REH cell (cell line): ENCODE results near the genes RNF180 and ADAMTS6.

DNA sequence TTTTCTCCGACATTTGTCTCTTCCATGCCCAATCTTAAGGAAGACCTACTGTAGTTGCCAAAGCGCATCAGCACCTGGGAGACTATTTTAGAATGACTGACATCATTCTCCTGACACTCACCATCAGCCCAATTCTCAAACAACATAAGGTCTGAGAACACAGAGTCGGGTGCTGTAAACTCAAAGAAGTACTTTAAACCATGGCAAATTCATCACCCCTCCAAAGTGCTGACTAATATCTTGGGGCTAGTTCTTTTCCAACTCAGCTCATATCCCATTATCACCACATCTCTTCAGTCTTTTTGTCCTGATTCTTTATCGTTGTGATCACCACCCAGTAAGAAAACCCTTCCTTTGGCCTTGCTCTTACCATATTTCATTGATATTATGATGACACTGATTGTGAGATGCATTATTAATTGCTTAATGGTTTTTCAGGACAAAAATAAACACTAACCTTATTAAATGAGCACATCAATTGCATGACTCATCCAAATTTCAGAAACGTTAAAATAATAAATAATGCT is 270.9 kb downstream of the PDE4D start:
- PRO-cap: no peak

GRCh38 chr5:59623151-59623983 is 270.2 kb downstream of the PDE4D start:
- PRO-cap: no peak

DNA sequence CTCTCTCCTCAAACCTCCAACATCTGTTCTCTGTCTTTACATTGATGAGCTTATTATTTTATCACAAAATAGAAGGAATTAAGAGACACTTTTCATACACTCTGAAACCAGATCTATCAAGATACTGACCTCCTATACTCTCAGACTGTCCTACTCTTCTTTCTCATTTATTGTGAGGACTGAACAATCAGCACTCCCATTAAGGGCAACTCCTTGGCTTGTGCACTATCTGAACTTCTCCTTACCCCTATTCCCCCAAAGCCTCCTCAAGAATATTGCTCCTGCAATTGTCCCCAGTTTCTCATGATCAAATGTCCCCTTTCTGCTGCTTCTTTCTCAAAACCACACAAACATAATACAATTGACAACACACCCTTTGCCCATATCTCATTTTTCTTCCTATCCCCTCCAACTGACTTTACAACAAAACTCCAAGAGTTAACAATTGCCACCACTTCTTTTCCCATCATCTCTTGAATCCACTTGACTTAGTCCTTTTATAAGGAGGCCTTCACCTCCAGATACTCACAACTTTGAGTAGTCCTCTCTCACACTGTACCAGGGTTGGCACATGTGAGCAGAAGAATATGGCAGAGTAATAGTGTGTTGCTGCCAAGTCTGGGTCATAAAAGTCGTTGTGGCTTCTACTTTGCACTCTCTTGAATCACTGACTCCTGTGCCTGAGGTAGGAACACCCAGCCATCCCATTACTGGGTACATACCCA is 145.8 kb downstream of the PDE4D start:
- PRO-cap: no peak

DNA sequence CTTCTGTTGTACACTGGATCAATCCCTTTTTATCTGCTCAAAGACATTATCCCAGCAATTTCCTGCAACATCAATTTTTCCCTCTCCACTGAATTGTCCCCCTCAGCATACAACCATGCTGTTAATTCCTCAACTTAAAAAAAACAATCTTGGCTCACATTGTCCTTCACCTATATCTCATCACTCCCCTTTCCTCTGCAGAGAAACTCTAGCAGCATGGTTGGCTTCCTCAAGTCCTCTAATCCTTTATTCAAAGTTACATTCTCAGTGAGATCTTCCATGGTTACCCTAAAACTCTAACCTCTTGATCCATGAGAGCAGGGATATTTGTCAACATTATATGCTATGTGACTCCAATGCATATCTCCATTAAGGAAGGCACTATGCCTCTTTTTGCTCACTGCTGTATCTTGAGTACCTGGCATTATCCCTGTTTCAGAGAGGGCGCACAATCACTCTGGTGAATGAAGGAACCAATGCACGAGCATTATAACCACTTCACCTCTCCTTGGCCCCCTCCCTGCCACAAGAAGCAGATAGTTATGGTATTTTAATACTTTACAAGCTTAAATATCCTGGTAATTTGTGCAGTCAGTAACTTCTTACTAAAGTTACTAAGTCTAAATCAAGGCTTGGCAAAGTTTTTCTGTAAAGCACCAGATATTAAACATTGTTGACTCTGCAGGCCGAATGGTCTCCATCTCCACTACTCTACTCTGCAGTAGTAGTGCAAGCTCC is 71.8 kb upstream of the PDE4D start:
- PRO-cap: no peak

DNA sequence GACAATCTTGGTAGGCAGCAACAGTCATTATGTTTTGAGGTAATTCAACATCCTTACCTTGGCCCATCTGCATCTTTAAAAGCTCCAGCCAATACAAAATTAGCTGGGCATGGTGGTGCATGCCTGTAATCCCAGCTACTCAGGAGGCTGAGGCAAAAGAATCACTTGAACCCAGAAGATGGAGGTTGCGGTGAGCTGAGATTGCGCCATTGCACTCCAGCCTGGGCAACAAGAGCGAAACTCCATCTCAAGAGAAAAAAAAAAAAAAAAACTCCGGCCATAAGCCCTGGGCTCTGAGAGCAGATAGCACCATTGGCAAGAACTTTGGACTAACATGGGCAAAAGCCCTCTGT is 65.2 kb downstream of the DEPDC1B start:
- PRO-cap: no peak

GRCh38 chr5:60907616-60908540 is 37.0 kb downstream of the ERCC8 start:
- PRO-cap: no peak

GRCh38 chr5:61328163-61328696 is 3.8 kb upstream of the ZSWIM6 start:
- PRO-cap: no peak

GRCh38 chr5:61405117-61405853 is 73.2 kb downstream of the ZSWIM6 start:
- PRO-cap: no peak

GRCh38 chr5:61544610-61545398 is 212.7 kb downstream of the ZSWIM6 start:
- PRO-cap: no peak

DNA sequence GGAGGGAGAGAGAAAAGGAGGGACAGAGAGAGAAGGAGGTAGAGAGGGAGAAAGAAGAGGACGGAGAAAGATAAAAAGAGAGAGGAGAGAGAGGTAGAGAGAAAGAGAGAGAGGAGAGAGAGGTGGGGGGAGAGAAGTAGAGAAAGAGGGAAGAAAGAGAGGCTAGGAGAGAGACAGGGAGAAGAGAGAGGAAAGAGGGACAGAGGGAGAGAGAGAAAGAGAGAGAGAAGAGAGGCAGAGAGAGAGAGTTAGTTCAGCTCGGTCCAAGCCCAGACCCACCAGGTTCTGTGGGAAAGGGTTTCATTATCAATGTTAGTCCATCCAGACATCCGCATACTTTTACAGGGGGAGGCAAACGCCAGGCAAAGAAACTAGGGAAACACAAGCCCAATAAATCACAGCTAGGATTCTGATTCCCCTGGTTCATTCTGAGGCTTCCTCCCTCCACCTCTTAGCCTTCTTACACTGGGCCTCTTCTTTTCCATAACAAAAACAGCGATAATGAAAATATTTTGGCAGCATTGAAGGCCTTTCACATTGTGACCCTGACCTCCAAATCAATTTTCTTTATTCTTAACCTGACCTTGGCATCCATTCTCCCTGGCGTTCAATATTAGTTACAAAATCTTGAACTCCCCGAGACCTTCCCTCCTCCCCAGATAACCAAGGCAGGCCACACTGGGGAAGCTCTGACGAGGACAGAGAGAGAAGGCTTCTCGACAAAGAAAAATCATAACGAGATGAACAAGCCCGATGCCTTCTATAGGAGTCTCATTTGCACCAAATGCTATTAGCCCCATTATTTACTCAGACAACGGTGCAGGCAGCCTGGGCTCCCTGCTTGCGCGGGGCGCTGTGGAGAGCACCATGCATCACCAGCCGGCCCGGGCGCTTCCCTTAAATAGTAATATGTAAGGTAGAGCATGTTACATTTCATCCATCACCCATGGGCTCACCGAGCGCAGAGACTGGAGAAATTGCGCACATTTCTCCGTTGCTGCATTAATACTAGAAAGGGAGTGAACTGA is 399.8 kb downstream of the ZSWIM6 start:
- PRO-cap: no peak

GRCh38 chr5:61790626-61791206 is 458.7 kb downstream of the ZSWIM6 start:
- PRO-cap: no peak

DNA sequence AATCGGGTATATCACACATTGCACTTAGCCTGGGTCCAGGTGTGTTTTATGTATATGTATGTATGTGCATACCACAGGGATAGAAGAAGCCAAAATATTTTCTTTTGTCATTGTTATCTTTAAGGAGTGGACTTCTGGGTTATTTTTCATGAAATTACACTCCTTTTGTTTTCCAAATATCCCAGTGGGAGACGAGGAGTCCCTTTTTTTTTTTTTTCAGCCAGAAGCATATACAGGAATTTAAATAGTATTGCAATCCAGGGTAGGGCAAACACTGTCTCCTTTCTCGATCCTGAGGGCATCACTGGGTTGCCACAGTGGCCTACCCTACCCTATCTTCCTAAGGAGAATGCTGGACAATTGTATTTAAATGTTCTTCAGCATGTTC is 47.8 kb downstream of the LRRC70 start:
- PRO-cap: no peak

DNA sequence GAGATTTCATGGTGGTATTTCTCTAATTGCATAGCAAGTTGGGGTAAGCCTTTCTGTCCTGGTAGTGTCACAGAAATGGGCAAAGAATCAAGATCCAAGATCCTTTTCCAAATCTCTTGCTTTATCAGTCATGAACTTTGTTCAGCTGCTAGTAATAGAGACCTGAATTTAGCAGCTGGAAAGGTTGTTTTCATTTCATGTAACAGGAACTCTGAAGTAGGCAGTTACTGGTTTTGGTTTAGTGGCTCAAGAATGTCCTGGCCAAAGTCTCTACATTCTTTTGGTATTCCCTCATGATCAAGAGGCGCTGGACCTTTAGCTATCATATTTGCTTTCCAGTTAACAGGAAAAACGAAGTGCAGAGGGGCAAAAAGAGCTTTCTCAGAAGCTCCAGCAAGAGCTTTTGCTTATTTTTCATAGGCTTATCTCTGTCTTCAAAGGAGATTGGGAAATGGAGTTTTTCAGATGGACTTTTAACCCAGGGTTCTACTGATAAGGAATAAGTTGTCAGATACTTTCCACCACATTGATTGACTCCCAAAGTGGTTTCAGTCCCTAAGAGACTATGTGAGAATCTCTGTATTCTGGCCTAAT is 359.1 kb downstream of the LRRC70 start:
- PRO-cap: no peak

DNA sequence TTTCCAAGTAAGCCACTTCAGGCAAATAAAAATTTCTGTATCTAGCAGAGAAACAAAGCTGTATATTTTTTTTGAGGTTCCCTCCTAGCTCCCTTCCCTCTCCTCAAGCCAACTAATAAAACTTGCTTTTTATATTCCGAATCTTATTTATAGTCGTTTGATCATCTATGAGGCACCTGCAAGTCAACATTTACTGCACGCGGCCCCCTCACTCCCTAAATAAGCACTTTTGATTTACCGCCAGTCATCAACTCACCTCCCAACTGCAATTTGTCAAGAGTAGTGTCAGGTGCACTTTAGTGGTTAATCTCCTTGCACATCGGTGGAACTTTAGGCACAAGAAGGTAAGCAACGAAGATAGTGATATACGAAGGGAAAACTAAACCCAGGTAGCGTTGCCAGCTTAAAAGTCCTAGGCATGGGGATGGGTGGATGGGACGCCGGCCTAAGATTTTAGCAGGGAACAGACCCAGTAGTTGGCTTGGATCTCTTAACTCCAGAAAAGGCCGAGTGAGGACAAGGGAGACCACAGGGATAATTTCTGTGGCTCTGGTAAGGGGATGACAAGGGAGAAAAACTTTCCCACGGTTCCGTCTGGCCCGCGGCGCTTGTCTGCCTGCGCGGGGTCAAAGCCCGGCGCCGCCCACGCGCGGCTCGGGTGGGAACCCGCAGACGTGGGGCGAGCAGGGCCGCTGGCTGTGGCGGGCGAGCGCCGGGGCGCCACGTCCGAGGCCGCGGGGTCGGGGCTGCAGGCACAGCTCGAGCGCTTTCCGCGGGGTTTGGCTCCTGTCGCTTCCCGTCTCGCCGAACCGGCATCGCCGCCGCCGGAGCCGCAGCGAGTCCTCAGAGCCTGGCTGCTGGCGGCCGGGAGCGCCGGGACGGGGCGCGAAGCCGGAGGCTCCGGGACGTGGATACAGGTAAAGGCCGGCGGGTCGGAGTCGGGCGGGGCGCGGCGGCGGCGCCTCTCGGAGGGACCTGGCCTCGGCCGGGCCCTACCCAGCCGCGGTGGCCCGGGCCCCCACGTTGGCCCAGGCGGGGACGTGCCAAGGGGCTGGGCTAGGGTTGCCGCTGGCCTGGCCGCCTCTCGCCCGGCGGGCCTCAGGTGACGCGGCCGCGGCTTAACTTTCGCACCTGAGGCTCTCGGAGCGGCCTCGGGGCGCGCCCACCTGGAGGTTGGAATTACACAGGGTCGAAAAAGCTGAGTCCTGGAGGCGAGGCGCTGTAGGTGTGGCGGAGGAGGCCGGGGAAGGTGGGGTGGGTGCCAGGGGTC is at the start of gene RNF180:
RNF180 (plus strand) TSS at position 807 of the 1,270 bp plus-strand sequence.
- PRO-cap: no peak

DNA sequence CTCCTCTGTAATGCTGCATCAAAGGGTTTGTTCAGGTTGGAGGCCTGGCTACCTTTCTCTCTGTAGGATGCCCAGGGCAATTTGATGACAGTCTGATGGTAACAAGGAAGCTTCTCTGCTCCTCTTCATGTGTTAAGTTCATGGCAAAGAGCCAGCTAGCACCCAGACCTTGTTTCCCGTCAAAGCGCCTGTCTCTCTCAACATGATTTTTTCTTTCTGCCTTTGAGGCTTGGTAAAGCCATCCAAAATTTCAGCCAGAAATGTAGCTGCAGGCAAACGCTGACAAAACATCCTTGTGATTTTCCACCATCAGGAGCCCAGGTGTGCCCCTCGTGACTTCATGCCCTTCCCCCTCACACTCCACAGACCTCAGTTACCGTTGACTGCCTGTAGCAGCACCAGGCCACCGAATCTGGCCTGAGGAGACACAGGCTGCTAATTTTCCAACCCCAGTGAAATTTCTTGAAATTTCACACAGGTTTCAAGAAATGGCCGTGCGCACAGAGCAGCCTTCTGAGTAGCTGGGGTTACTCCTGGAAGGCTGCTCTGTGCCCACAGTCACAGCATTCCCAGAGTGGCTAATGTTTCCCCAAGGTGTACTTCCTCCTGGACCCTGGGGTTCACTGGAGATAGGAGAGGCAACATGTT is 292.7 kb downstream of the CWC27 start:
- PRO-cap: no peak

DNA sequence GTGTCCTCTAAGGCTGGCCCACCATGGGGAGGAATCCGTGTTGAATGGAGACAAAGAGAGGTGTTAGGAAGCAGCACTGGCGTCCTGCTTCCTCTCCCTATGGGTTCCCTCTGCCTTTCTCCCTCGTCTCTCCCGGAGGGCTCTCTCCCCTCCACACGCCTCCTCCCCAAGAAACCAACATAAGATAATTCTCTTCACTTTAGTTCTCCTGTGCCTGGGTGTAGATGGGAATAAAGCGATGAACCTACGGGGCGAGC is 333.8 kb downstream of the CWC27 start:
- PRO-cap: no peak

GRCh38 chr5:65481342-65482221 is at the start of gene ADAMTS6:
ADAMTS6 (minus strand) TSS chr5:65481920.
- PRO-cap: bidirectional peak, plus-strand start at chr5:65482006, minus-strand start at chr5:65481872

GRCh38 chr5:65721285-65721951 is 491 bp downstream of the SGTB start:
- PRO-cap: no peak

GRCh38 chr5:65867478-65868086 is 58.8 kb upstream of the ERBIN start:
- PRO-cap: no peak

- PRO-cap: no peak
These were observed 76.9 kb downstream of the ERBIN start for GRCh38 chr5:66003329-66003538.